Metastatic Breast Carcinoma in the Brain (tissue), 10 donors: ENCODE measurements around a stretch of chr17.

- PRO-cap, 10 experiments: no peak in any of the 10 experiments
Observed at GRCh38 chr17:65164164-65164780, 27.1 kb downstream of the RGS9 start.

DNA sequence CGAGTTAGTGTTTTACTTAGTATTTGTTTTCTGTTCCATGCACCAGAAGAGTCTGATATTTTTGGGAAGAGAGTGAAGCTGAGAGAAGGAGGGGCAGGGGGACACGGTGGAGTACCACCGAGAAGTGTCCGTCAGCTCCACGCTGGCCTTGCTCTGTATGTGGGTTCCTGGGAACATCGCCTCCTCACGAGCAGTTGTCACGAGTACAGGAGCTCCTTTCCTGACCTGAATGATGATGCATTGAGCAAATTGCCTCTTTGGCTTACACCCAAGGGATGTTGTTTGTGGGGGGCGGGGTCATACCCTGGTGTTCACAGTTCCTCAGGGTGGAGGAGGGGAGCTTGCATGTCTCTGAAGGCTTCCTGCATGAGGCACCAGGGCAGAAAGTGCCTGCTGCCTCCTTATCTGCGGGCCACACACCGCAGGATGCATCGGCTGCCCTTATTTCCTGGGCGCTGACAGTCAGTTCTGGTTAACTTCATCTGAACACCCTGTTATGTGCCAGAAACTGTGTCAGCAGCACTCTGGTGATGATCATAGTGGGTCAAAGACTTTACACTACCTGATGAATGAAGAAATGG lies 36.2 kb downstream of the RGS9 start:
- PRO-cap, 10 experiments: no peak in any of the 10 experiments

GRCh38 chr17:65527816-65528176 lies 33.7 kb downstream of the AXIN2 start:
- PRO-cap, 10 experiments: no peak in any of the 10 experiments

DNA sequence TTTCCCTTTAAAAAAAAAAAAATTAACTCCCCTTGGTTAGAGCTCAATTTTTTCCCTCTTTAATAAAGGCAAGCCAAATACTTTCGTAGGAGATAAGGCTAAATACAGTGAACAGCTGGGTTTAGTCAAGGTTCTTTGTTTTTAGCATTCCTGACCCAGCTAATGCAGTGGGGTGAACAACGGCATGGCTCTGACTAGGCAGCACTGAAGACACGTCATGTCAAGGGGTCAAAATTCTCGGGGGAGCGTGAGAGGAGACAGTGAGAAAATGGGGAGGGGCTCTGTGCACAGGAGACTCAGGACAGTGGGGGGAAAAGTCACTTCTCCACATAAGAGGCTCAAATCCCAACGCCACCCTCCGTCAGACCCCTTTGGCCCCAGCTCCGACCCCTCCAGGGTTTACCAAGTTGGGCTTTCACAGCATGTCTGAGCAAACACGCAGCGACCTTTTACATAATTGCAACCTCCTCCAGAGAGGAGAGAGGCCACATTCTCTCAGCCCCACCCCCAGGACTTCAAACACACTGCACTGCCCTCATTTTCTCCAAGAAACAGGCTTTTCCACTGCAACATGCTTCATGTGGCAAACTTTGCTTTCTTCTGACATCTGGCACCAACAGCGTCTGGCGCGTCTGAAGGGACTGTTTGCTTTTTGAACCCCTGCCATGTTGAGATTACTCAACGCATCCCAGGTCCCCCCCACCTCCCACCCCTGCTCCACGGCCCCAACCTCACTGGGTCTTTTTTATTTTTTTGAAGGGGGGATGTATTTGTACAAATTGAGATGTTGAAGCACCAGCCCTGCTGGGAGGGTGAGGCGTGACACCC lies 30.0 kb downstream of the AXIN2 start:
- PRO-cap, 10 experiments: no peak in any of the 10 experiments

GRCh38 chr17:65573003-65573709 lies 11.7 kb upstream of the AXIN2 start:
- PRO-cap, 10 experiments: no peak in any of the 10 experiments

DNA sequence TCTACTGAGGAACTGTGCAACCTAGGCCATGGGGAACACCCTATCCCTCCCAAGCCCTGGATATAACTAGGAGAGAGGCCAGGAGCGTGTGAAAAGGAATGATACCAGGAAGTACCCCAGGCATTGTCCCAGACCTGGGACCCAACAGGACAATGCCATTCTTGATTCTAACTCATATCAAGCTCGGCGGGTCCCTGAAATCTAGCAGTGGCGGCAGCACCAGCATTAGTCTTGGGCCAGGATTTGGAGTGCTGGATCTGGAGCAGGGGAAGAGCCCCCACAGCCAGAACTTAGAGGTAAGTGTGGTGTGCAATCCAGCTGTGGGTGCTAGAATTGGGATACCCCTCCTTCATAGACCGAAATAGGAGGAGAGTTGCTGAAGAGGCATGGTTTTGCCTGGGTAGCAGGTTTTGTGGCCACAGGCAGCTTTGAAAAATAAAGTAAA lies 170.9 kb downstream of the CEP112 start:
- PRO-cap, 10 experiments: no peak in any of the 10 experiments

DNA sequence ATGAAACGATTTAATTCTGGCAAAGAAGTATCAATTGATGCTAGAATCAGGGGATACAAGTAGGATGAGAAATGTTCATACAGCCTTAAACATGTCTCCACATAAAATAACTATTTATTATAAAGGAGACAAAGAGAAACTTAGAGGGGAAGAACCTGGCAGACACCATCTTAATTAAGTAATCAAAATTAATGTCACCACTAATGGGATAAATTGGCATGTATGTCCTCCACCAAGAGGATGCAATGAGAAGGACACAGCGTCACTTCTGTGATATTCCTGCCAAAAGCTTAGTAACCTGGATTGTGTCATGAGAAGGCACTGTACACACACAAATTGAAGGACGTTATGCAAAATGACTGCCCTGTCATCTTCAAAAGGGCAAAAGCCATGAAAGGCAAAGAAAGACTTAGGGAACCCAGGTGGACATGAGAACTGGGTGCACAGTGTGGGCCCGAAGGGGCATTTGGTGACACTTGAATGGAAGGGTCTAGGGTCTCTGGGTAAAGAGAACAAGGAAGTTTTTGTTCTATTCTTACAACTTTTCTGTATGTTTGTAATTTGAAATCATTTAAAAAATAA lies 3.8 kb upstream of the APOH start:
- PRO-cap, 10 experiments: no peak in any of the 10 experiments

DNA sequence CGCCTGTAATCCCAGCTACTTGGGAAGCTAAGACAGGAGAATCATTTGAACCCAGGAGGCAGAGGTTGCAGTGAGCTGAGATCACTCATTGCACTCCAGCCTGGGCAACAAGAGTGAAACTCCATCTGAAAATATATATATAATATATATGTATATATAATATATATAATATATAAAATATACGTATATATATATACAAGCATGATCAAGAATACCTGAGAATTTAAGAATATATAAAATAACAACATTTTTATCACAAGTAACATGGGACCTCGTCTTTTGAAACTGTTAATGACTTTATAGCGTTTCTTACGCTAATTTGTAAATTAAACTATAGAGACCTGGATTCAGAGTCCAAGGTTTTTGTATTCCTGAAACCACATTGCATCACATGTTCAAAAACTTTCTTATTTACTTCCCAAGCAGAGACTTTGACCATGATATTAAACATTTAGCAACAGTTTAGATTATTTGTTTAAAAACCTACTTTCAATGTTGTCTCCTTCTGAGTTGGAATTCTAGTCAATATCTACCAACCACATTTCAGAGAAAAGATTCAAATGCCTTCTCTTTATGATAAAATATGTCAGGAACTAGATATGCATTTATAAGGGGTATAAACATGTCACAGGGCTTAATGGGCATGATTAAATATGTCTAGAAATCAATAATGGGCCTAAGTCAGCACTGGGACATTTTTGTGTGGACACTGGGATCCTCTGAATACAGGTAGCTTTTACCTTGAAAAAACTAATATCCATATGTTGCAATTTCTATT lies 6.1 kb upstream of the APOH start:
- PRO-cap, 10 experiments: no peak in any of the 10 experiments

DNA sequence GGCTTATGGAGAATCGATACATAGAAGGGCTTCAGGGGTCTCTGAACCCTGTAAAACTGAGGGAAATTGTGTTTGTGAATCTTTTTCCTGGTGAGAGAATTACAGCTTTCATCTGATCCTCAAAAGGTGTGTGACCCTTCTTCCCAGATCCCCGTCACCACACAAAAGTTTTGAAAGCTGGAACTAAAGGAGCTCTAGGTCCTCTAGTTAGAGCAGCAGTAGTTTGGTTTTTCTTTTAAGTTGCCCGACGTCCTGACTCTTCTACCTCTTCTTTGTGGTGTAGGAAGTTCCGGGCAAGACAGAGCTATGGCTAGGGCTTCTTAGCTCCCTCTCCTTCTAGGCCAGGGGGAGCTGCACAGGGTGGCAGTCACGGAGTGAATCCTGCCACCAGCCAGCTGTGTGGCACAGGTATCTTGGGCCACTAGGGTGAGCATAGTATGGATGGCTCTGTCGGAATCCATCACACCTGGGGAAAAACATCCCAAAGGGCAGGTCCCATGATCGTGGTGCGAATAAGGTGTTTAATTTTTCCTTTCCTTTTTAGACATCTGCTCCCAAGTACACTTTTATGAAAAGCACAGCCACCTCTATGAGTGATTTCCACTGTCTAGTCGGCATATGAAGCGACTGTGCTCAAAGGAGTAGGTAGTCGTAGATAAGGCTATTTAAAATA lies 1.9 kb downstream of the PRKCA start:
- PRO-cap, 10 experiments: peak in 1 of 10 experiments; most common minus-strand start position 383 of the sequence (in 1)

DNA sequence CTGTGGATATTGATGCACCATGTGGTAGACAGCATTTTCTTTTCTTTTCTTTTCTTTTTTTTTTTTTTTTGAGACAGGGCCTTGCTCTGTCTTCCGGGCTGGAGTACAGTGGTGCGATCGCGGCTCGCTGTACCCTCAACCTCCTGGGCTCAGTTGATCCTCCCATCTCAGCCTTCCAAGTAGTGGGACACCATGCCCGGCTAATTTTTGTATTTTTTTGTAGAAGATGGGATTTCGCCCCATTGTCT lies 96.6 kb downstream of the PRKCA start:
- PRO-cap, 10 experiments: no peak in any of the 10 experiments

DNA sequence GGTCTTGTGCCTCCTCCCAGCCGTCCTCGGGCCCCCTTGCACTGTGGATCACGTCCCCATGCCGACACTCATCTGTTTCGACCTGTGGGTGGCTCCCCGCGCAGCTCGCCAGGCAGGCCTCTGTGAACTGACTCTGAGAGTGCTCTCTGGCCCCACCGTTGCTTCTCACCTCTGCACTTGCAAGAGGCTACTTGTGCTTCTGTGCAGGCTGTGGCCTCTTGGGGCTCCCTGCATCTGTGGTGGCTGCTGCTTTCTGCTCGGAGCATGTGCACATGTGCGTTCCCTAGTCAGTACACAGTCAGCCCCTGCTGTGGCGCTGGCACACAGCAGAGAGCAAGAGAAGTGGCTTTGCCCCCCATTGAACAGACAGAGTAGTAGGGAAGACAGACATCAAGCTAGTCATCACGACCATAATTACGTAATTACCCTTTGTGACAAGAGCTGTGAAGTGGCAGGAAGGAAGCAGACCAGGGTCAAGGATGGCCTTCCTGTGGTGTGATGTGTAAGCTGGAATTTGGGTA lies 256.1 kb upstream of the CACNG5 start:
- PRO-cap, 10 experiments: no peak in any of the 10 experiments

DNA sequence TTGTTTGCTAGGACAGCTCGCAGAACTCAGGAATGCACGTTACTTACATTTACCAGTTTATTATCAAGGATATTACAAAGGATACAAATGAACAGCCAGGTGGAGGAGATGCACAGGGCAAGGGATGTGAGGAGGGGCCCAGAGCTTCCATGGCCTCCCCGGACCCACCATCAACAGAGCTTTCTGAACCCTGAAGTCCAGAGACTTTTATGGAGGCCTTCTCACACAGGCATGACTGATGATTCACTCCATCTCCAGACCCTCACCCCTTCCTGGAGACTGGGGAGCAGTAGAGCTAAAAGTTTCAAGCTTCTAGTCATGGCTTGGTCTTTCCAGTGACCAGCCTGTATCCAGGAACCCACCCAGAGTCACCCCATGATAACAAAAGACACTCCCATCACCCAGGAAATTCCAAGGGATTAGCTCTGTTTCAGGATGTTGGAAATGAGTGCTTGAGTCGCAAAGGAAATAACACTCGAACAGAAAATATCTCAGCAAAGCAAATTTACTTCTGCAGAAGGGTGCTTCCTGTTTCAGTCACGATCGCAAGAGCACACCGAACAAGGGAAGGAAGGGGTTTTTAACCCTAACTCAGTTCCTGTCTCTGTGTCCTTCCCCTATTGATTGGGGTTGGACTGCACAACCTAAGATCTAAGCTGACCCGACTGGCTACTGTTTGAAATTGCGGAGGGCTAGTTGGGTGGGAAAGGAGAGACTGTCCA lies 224.6 kb upstream of the CACNG5 start:
- PRO-cap, 10 experiments: no peak in any of the 10 experiments

GRCh38 chr17:66691356-66692264 lies 143.3 kb upstream of the CACNG5 start:
- PRO-cap, 10 experiments: peak in 2 of 10 experiments; most common plus-strand start chr17:66692016 (in 2); most common minus-strand start chr17:66691837 (in 2)

- PRO-cap, 10 experiments: no peak in any of the 10 experiments
Observed at GRCh38 chr17:66711609-66712270, 123.2 kb upstream of the CACNG5 start.

- PRO-cap, 10 experiments: peak in 1 of 10 experiments; most common minus-strand start chr17:66717824 (in 1)
Observed at GRCh38 chr17:66717603-66718103, 117.3 kb upstream of the CACNG5 start.

GRCh38 chr17:67337820-67338638 lies 28.3 kb downstream of the PSMD12 start:
- PRO-cap, 10 experiments: no peak in any of the 10 experiments

GRCh38 chr17:67378102-67378475 lies 1.0 kb downstream of the PITPNC1 start:
- PRO-cap, 10 experiments: peak in 1 of 10 experiments; most common minus-strand start chr17:67378199 (in 1)

GRCh38 chr17:67401637-67402207 lies 24.6 kb downstream of the PITPNC1 start:
- PRO-cap, 10 experiments: no peak in any of the 10 experiments

DNA sequence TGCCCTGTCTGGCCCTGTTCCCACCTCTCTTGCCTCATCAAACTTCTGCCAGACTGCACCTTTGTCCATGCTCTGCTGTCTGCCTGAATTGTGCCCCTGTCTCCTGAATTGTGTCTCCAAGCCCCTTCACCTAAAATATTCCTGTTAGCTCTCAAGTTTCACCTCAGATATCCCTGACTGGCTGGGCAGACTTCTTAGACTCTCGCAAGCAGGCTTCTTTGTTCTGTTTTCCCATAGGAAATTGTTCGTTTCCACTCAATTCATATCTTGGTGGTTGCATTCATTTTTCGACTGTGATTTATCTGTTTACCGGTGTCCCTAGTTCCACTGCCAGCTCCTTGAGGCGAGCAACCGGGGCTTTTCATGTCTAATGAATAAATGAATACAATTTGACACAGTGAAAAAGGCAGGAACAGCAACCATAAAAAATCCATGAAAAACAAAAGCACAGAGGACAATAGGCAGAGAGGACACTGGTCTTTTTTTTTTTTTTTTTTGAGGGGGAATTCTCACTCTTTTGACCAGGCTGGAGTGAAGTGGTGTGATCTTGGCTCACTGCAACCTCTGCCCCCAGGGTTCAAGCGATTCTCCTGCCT lies 66.2 kb downstream of the PITPNC1 start:
- PRO-cap, 10 experiments: no peak in any of the 10 experiments

DNA sequence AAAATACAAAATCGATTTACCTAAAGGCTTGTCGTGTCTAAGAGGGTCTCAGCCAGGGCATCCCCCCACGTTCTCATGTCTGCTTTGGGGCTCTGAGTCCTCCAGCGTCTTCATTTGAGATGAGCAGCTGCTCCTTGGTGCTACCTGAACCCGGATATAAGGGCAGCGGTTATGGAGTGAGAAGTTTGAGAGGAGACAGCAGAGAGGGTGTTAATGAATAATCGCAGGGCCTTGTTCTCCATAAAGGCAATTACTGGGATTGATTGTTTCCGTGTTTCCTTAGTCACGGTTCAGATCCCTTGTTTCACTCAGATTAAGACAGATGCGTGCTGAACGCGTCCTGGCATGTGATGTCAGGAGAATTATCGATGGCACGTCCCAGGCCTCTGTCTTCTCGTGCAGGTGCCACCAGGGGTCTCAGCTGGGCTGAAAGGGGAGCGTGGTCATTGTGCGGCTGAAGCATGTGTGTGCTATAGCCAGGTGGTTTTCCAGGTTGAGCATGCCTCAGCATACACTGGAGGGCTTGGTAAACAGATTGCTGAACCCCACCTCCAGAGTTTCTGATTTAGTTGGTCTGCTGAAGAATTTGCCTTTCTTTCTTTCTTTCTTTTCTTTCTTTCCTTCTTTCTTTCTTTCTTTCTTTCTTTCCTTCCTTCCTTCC lies 142.4 kb upstream of the NOL11 start:
- PRO-cap, 10 experiments: peak in 1 of 10 experiments; most common minus-strand start position 154 of the sequence (in 1)